ENCODE data around the gene DUSP8.

- PRO-cap = no peak
Measured at GRCh38 chr11:789314-790004, 431 bp downstream of the CEND1 start.

DNA sequence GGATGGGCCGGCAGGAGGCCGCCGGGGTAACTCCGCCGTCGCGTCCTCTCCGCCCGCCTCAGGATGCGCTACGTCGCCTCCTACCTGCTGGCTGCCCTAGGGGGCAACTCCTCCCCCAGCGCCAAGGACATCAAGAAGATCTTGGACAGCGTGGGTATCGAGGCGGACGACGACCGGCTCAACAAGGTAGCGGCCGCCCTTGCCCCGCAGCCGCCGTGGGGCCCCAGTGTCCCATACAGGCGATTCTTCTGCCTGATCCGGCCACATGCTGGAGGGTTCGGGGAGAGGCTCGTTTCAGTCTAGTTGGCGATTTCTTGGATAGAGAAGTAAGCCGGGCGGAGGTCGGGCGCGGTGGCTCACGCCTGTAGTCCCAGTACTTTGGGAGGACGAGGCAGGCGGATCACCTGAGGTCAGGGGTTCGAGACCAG lies 419 bp downstream of the RPLP2 start:
- PRO-cap = no peak

- PRO-cap = no peak
Measured at GRCh38 chr11:828860-829885, 1.5 kb downstream of the CRACR2B start.

DNA sequence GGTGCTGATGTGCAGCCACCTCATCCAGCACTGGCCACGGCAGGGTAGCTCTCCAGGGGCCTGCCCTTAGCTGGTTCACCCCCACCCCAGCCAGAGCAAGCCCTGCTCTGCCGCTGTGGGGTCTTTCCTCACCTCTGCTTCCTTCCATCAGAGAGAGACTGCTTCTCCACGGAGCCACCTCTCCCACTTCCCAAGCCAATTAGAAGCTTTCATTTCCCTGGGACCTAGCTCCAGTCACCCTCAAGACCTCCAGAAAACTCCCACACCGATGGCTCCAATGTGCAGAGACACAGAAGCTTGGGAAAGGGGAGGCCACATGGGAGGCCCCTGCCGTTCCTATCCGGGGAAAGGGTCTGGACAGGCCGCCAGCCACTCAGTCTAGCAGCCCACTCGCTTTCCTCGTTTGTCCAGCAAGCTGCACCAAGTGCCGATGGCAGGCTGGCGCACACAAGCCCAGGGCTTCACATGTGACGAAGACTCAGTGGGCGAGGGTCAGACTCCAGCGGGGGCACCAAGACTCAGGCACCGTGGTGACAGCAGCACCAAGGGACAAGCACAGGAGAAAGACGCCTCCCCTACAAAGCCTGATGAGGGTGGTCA lies 1.4 kb downstream of the POLR2L start:
- PRO-cap = no peak

DNA sequence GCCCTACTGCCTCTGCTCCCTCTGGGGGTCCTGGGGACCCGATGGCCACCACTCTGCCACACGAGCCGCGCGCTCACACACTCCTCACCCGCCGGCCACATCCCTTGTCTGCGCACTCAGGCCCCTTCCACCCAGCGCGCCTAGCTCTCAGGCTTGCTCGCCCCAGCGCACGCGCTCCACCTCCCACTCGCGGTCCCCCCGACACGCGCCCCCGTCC lies 393 bp downstream of the CHID1 start:
- PRO-cap = no peak

DNA sequence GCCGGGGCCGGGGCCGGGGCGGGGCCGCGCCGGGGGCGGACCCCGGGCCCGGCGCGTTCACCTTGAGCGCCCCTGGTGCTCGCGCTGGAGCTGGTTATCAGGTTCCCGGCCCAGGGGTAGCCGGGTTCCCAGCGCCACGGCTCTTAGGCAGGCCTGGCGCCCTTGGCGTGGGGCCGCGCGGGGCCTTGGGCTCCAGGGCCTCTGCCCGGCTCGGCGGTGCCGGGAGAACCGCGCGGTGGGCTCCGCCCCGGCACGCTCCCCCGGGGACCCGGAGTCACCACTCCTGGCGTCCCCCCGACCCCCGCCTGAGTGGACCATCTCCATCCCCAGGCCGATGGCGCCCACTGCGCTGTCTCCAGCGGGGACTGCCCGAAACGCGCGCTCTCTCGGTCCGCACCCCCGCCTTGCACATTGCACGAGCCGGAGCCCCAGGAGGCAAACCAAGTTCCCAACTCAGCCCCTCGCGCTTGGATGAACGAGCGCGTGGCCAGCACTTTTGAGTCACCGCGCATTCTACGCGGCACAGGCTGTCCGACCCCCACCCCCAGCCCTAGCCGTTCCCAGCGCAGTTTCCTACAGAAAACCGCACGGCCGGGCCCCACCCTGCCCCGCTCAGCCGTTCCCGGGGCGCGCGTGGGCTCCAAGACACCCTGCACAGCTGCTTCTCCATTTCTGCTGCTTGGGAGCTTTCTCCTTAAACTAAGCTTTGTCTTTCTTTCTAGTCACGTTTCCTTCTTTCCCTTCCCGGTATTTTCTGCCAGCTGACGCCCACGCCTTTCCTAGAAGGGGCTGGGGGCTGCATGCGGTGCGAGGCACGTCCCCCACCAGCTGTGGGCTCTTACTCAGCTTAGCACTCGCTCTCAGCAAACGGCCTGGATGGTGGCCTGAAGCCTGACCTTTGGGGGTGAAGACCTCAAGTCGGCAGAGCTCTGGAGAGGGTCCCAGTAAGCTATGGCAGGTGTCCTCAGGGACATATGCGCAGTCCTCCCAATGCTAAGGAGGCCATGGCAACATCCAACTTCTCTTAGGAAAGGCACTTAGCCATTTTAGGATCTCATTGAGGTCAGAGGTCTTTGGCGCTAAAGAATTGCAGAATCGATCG lies 689 bp upstream of the CHID1 start:
- PRO-cap = unidirectional peak, minus-strand start at position 552 of the sequence

DNA sequence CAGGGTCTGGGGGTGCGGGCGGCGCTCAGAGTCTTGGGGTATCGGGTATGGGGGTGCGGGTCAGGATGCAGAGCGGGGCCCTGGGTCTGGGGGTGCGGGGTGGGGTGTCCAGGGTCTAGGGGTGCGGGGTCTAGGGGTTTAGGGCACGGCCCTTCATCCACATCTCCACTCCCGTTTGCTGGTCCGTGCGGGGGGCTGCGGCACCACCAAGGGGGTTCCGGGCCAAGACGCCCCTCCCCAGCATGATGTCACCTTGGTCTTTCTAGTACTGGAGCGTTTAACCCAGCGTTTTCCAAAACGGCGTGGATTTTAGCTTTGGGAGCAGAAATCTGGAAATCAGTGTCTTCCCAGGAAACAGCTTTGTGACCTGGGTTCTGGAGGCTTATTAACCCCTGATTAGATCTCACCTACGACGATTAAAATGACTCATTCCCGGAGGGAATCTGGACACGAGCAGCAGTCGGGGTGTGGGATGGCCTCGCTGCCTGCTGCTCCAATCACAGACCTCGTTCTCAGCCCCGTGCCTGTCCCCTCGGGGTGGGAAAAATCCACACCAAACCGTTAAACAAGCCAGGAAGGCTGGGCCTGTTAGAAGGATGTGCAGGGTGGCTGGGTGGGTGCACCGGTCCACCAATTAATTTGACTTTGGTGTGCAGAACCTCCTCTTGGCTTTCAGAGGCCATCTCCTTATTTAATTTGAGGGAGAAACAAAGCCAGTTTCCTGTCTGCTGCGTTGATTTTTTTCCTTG lies 793 bp downstream of the AP2A2 start:
- PRO-cap = bidirectional peak, plus-strand start at position 459 of the sequence, minus-strand start at position 362 of the sequence

- PRO-cap = no peak
Measured at GRCh38 chr11:1010668-1011409, 25.7 kb downstream of the MUC6 start.

DNA sequence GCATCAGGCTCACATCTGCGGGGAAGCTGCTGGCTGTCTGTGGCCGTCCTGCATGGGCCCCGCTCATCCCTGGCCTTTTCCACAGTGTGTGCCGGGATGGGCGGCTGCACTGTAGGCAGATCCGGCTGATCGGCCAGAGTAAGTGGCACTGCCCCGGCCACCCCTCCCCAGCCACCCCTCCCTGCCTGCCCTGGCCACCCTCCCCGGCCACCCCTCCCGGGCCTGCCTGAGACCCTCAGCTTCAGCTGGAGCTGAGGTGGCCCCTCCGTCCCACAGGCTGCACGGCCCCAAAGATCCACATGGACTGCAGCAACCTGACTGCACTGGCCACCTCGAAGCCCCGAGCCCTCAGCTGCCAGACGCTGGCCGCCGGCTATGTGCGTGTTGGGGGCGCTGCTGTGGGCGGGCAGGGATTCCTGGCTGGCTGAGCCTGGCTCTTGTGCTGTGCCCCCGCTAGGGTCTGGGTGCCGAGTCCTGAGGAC lies 49.0 kb upstream of the MUC6 start:
- PRO-cap = no peak

- PRO-cap = no peak
Measured at GRCh38 chr11:1153688-1154318, 4.0 kb upstream of the MUC5AC start.

DNA sequence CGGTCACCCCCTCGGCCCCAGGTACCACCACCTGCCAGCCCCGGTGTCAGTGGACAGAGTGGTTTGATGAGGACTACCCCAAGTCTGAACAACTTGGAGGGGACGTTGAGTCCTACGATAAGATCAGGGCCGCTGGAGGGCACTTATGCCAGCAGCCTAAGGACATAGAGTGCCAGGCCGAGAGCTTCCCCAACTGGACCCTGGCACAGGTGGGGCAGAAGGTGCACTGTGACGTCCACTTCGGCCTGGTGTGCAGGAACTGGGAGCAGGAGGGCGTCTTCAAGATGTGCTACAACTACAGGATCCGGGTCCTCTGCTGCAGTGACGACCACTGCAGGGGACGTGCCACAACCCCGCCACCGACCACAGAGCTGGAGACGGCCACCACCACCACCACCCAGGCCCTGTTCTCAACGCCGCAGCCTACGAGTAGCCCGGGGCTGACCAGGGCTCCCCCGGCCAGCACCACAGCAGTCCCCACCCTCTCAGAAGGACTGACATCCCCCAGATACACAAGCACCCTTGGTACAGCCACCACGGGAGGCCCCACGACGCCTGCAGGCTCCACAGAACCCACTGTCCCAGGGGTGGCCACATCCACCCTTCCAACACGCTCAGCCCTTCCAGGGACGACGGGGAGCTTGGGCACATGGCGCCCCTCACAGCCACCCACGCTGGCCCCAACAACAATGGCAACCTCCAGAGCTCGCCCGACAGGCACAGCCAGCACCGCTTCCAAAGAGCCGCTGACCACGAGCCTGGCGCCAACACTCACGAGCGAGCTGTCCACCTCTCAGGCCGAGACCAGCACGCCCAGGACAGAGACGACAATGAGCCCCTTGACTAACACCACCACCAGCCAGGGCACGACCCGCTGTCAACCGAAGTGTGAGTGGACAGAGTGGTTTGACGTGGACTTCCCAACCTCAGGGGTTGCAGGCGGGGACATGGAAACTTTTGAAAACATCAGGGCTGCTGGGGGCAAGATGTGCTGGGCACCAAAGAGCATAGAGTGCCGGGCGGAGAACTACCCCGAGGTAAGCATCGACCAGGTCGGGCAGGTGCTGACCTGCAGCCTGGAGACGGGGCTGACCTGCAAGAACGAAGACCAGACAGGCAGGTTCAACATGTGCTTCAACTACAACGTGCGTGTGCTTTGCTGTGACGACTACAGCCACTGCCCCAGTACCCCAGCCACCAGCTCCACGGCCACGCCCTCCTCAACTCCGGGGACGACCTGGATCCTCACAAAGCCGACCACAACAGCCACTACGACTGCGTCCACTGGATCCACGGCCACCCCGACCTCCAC lies 18.9 kb downstream of the MUC5B start:
- PRO-cap = no peak

DNA sequence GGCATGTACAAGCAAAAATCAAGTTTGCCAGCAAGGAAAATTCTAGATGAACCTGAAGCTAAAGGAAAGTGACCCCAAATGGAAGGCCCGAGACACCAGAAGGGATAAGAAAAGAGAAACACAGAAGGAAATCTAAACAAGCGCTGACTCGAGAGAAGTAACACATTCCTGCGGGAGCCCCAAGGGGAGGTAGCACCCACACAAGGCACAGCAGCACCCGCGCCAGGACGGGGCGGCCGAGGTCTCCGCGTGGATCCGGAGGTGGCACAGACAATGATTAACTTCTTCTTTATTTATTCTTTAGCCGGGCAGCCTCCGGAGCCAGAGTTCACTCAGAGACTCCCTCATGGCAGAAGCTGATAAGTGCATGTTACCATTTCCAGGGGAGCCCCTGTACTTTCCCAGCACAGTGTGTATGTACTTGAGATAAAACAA lies 5.1 kb downstream of the TOLLIP start:
- PRO-cap = unidirectional peak, plus-strand start at position 324 of the sequence

DNA sequence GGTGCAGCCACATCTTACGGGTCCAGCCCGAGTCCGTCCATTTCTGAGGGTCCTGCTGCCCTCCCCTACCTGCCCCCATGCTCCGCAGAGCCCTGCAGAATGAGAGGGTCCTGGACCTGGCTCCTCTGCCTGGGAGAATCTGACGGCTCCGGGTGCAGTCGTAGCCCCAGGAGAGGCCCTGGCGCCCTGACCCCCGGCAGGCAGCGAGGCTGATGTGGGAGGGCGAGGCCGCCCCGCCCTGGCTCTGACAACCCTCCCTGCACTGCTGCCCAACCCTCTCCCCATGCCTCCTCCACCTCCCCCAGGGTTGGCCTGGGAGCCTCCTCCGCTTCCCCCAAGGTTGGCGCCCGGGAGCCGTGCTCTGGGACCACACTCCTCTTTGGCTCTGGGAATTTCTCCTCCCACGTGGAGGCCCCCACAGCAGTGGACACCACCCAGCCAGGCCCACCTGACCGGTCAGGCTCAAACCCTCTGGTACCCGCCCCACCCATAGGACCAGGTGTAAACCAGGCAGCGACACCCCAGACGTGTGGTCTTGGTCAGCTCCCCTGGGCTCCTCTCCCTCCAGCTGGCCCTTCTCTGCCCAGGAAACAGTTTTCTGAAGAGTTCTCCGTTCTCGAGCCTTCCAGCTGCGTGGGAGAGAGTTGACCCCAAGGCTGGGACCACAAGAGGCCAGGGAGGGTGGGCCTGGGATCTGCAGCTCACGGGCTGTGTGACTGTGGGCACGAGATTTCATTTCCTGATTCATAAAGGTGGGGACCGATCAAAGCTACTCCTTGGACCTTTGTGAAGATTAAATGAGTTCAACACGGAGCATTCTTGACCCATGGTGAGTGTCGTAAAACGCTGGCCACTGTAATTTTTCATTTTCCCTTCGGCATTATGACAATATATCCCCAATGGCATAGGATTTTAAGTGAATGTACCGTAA lies 39.5 kb upstream of the BRSK2 start:
- PRO-cap = no peak

- PRO-cap = no peak
Measured at GRCh38 chr11:1358066-1358765, 31.5 kb upstream of the BRSK2 start.

DNA sequence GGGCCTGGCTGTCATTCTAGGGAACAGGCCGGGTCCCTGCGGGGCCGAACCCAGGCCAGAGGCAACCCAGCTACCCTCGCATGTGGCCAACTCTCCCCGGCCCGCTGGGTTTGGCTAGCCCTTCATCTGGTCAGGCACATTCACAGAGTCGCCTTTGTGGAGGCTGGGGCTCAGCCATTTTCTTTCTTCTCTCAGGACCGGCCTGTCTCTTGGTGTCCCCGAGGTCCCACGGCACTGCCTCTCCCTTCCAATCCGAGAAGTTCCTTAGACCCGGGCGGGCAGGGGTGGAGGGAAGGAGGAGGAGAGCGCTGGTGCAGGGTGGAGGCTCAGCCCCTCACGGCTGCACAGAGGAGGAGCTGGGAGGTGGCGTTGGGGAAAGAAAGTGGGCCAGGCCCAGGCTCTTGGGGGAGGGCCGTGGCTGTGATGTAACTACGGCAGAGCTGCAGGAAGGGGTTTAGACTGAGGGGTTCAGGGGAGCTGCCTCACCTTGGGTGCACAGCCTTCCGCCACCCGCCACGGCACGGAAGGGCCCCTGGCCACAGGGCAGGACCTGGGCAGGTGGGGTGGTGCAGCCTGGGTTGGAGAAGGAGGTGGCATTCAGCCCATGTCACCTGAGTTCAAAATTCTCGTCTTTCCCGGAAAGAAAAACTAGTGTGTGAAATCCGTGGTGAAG lies 1.5 kb downstream of the BRSK2 start:
- PRO-cap = no peak

DNA sequence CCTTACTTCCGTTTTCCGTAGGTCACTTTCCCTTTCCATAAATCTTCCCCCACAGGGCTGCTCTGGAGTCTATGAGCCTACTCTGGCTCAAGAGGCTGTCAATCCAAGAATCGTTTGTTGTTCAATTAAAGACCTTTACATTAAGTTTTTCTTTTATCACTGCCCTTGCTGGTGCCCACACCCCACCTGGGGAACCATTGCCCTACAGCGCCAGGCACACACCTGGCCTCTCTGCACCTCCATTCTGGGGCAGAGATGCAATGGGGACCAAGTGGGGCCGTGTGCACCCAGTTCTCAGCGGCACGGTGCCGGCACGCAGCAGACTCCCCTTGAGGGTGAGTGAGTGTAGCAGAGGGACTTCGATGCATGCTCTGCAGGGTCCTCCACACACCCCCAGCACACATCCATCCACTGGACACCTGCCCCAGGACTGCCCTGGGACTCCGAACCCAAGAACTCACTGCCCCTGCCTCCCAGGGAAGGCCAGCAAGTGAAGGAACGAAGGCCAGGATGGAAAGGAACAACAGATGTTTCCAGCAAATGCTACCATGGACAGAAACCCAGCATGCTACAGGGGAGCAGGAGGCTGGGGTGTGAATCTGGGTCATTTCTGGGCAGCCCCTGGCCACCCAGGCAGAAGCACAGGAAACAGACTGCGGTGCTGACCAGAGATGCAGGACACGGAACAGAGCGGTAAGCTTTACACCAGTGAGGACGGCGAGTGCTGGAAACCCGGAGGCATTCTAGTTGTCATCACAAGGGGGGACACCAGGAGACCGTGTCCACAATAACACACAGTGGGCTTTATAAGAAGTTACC lies 32.5 kb upstream of the MOB2 start:
- PRO-cap = no peak

DNA sequence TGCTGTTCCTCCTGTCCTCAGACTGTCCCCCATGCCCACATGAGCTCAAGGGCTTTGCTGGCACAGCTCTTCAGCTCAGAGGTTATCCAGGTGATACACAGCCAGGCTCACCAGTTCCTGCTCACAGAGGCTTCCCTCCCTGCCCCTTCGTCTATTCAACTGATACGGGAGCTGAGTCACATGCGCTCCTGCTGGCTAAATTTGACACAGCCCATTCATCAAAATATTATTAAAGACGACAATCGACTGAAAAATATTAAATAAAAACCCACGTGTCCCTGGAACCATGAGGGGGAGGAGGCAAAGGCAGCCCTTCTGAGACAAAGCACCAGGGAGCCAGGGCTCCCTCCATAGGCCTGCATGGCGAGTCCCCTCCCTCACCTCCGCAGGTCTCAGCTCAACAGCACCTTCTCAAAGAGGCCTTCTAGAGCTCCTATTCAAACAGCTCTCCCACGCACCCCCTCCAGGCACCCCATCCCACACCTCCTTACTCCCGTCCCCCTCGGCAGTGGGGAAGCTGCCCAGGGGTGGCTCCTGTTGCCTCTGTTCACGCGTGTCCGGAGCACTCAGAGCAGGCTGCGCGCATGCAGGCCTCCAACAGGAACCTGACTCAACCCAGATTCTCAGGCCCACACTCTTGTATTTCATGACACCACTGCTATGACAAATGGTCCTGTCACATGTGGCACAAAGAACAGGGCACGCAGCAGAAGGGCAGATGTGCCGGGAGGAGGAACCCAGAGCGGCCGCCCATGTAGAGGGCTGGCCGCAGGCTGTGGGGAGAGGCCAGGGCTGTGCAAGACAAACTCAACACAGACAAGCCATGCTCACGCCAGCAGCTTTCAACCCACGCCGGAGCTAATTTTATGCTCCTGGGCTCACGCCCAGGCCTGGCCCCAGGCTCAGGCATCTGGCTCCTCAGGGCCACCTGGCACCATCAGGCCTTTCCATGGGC lies 40.3 kb downstream of the DUSP8 start:
- PRO-cap = no peak

DNA sequence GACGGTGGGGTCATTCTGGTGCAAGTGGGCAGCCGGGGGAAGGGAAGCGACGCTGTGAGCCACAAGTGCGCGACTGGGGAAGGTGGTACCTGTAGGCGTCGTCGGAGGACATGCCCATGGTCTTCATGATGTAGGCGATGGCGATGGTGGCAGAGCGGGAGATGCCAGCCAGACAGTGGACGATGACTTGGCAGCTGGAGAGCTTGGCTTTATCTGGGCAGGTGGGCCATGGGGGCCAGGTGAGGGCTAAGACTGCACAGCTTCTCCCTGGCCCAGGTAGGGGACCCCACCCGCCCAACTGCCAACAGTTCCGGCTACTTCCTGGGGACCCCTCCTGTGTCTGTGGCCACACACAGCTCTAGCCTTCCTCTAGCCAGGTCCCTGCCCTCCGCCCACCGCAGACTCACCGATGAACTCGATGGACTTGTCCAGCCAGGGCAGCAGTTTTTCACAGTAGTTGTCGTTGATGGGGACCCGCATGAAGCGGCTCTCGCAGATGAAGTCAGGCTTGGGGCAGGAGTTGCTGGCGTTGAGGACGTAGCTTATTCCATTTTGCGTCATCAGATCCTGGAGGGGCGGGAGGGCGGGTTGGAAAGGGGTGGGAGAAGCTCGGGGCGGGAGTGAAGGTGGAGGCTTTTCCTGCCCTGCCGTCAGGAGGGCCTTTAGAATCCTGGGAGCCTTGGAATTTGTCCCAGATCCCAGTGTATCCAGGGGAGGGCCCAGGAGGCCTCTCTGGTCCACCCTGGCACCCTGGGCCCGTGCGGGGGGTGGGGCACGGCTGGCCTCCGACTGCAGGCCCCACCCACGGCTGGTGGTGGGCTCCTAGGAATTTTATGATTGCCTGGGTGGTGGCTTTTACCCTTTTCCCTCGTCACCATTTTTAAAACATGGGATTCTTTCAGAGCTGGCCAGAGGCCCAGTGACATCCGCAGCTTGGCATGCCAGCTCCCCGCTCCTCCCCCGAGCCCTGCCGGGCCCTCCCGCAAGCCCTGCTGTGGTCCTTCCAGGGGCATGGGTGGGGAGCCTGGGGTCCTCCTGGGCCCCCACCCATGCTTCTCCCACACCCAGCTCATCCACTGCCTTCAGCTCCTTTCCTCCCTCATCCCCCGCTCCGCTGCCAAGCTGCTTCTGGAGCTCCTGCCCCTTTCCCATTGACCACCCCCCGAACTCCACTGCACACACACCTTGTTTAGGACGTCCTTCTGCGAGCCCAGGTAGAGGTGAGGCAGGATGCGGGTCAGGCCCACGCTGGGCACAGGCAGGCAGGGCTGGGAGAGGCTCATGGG lies 13.9 kb downstream of the DUSP8 start:
- PRO-cap = no peak

DNA sequence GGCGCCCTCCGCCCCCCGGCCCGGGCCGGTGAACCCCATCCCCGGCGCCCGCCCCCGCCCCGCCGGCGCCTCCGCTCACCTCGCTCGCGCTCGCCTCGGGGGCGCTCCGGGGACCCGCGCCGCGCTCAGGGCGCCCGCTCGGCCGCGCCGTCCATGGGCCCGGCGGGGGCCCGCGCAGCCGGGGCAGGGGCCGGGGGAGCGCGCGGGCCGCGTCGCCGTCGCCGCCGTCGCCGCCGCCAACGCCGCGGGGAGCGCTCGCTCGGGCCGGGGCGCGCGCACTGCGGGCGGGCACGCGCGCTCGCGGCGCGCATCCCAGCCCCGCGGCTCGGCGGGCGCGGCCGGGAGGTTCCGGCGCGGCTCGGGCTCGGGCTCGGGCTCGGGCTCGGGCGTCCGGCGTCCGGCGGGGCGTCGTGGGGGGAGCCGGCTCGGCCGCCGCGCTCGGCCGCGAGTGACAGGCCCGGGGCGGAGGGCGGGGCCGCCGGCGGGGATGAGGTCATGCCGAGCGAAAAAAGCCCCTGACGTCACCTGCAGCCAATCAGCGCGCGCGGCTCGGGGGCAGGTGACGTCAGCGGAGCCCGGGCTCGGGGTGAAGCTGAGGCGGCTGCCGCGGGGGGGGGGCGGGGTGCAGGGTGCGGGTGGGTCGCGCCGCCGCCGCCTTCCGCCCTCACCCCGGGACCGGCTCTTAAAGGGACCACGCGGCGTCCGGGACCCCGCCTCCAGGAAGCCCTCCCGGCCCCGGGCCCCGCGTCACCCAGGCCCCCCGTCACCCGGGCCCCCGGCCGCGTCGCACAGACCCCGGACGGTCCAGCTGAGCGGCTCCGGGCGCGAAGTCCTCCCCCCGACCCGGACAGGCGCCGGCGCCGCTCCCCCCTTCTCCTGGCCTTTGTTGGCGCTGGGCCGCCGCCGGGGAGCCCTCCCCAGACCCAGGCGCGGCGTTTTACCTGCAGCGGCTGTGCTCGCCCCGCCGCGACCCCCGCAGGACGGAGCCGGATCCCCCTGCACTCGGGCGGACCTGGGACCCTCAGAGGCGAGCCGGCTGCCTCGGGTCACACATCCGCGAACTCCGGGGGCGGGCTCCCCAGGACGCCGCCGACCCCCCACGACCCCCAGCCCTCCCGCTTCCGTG lies at the start of gene DUSP8:
DUSP8 (minus strand) TSS at position 450 of the 1,126 bp plus-strand sequence.
- PRO-cap = bidirectional peak, plus-strand start at position 667 of the sequence, minus-strand start at position 450 of the sequence

GRCh38 chr11:1639114-1639608 lies 9.6 kb downstream of the KRTAP5-5 start:
- PRO-cap = no peak